ENCODE results near the genes HEATR5A and NPAS3.

DNA sequence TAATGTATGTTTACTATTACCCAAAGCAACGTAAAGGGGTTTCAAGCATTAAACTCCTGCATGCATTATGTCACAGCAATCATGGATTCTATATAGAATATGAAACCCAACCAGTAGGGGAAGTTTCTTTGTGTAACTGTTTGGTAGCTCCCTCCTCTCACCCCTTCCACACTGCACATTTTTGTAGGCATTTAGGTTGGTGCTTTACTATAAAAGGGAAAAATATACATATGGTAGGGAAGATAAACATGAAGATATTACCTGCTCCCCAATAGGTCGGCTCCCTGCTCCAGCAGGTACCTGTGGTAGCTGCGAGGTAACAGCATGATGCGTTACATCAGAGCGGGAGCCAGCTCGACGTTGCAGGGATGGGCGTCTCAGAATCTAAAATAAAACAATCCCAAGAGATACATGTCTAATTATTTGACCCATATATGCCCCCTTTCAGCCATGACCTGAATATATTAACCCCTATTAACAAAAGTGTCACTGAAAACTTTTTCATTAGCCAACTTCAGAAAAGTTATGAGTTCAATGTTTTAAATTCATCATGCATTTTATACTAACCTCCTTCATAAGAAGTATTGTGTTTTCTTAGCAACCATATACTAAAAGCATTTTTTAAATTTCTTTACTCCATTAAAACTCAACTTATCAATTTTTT lies 86.3 kb downstream of the HECTD1 start:
- RRBS, result no CpG with 5 or more reads among the region's 8 CpGs

GRCh38 chr14:31171713-31172330 lies 35.8 kb downstream of the HECTD1 start:
- RRBS, result no CpG with 5 or more reads among the region's 3 CpGs

GRCh38 chr14:31247454-31247904 lies 39.9 kb upstream of the HECTD1 start:
- RRBS, result no CpG with 5 or more reads among the region's 10 CpGs

DNA sequence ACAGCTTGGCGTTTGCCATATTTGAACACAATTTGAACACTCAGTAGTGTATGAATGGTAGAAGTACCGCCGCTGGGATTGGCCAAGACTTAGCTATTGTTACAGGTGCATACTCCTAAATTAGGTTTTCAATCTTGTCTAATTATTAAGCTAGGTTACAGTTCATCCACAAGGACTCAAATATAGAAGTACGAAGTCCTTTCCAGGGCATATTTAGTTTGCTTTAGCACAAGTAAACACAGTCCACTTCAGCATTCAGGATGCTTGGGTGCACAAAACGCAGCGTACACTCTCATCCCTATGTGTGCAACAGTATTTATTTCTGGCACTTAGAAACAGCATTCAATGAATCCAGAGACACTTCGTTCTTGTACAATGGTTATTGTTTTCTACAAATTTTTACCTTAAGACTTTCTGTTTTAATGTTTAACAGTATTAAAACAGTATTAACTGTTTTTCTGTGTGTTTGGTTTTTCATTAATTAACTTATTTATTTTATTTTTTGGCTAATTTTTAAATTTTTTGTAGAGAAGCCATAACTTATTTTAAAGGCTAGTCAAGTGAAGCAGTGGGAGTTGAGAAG lies 50.6 kb upstream of the HECTD1 start:
- RRBS, result no CpG with 5 or more reads among the region's 7 CpGs

DNA sequence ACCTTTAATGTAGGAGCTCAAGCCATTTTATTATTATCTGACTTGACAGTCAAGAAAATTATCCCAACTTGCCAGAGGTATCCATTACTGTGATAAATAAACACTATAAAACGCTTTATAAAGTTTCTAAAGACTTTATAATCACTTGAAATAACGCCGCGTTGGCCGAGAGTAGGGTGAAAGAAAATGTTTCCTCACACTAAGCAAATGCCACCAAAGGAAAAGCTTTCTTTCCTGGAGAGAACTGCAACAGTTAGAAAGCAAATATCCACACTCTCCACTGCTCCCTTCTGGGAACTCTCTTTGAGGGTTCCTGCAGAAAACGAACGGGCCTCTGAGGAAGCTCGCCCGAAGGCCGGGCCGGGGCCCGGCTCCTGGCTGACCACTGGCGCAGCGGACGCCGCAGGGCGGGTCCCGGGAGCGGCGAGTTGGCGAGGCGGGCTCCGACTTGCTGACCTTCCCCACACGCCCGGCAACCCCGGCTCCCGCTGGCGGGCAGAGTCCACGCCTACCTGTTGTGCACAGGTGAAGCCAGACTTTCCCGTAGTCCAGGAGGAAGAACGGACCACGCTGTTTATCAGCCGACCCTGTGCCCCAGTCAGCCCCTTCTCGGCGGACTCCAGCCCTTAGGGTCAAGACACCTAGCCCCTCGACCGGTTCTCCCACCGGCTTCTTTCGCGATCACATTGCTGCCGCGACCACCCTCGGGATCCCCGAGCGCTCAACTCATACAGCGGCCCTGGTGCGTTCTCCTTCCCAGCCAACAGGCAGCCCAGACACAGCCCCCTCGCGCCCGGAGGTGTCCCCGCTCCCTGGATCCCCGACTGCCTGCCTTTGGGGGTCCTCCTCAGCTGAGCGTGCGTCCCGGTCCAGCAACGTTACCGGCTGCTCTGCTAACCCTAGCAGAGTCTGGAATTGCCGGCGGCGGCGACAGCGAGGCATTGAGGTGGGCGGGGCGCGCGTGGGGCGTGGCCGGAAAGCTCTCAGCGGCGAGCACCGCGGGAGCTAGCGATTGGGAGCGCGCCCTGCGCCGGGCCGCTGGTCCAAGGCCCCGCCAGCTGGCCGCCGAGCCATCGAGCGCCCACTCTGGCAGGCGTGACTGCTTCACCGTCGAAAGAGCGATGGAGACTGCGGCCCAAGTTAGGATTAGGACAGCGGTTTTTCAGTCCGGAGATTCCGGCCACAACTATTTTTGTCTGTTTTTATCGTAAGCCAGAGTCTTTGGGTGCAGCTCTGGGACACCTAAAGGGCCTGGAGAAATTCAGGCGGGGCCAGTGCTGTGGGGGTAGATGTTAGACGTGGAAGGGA lies at the start of gene HEATR5A:
Gene HEATR5A (minus strand): TSS at position 911 of the 1,308 bp plus-strand sequence.
- RRBS, result 1% methylated on average over 40 of the region's 94 CpGs

- RRBS, result no CpG with 5 or more reads among the region's 2 CpGs
Measured at GRCh38 chr14:31724628-31725040, 163.4 kb downstream of the NUBPL start.

- RRBS, result no CpG with 5 or more reads among the region's 2 CpGs
Measured at GRCh38 chr14:31935275-31935583, 141.9 kb upstream of the ARHGAP5 start.

DNA sequence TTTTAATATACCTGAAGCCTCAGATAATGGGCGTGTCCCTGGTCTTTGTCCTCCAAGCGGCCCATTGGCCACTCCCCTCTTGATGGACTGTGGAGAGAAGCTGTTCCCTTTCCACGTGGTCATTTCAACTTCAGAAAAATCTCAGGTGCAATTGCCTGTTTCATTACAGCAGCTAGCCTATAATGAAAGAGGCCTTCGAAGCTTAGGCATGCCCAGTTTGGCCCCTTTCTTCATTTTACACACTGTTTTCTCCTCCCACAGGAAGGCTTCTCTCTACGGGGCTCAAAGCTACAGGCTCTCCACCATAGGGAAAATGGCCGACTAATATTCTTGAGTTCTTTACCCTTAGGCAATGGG lies 131.3 kb upstream of the ARHGAP5 start:
- RRBS, result no CpG with 5 or more reads among the region's 6 CpGs

DNA sequence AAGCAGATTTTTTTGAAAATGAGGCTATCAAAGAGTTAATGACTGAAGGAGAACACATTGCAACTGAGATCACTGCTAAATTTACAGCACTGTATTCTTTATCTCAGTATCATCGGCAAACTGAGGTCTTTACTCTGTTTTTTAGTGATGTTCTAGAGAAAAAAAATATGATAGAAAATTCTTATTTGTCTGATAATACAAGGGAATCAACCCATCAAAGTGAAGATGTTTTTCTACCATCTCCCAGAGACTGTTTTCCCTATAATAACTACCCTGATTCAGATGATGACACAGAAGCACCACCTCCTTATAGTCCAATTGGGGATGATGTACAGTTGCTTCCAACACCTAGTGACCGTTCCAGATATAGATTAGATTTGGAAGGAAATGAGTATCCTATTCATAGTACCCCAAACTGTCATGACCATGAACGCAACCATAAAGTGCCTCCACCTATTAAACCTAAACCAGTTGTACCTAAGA lies 16.3 kb downstream of the ARHGAP5 start:
- RRBS, result no CpG with 5 or more reads among the region's 3 CpGs

DNA sequence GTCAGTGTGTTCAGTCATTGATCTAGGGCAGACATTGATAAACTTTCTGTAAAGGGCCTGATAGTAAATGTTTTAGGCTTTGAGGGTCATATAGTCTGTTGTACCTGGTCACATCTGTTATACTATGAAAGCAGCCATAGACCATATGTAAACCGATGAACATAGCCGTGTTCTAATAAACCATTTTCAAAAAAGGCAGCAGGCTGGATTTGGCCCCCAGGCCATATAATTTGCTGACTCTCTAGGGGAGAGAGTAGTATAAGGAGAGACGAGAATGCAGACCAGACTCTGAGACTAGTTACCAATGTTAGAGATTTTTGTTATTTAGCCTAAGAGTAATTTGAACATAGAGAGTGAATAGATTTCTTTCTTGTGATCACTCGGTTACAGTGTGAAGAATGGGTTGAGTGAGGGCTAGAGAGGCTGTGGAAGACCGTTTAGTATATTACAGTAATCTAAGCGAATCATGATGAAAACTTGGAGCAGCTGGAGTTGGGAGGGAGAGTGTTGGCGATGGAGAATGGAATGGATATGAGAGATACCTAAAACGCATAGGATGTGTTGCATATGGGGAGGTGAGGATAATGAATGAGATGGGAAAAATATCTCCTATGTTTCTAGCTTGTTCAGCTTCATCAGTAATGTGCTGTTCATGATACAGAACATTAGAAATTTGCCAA lies 21.6 kb downstream of the ARHGAP5 start:
- RRBS, result no CpG with 5 or more reads among the region's 8 CpGs

DNA sequence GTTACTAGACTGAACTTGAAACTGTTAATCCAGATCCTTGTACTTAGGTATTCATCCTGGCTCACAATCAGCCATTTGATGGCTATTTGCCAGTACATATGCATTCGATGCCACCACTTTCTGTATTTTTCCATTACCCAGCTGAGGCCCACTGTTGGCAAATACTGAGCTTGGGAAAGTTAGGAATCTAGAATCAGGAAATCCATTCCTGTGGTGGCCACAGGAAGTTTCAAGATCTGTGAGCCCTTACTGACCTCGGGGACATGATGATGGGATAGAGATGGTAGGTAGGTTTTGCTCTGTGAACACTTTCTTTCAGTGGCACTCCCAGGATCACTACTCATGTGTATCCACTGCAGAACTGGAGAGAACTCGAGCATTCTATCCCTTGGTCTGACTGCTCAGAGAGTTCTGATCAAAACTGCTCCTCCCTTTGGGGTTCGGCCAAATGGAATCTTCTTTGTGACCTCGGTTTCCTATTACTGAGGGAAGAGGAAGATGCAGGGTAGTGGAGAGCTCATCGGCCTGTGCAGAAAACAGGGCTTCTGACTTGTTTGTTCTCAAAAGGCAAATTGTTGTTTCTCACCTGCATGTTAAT lies 17.3 kb upstream of the AKAP6 start:
- RRBS, result no CpG with 5 or more reads among the region's 6 CpGs

GRCh38 chr14:32473268-32474017 lies 144.3 kb downstream of the AKAP6 start:
- RRBS, result no CpG with 5 or more reads among the region's 6 CpGs

DNA sequence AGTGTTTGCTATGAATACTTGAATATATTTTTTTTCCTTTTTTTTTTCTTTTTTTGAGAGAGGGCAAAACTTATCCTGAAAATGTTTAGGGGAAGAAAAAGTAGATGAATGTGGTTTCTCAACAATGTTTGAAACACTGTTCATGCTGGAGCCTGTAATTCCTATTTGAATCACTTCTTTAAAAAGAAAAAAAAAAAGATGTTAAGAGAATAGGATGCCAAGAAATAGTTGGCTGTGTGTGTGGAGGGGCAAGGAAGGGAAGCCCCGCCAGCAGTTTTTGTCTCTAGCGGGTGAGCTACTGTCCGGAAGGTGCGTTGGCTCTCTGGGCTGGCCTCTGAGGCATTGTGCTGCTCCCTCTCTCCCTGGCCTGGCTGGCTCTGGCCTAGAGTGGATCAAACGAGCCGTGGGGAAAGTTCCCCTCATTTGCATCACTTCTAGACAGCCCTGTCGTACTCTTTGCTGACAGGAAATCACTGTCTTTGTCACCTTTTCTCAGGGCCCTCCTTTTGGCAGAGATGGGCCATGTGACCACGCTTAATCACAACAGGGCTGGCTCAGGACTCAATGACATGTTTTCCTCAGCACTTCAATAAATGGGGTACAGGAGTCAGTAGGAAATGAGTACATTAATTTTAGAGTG lies 236.2 kb upstream of the NPAS3 start:
- RRBS, result no CpG with 5 or more reads among the region's 8 CpGs

GRCh38 chr14:32933797-32934867 lies 4.5 kb upstream of the NPAS3 start:
- RRBS, result 99% methylated on average over 5 of the region's 84 CpGs

DNA sequence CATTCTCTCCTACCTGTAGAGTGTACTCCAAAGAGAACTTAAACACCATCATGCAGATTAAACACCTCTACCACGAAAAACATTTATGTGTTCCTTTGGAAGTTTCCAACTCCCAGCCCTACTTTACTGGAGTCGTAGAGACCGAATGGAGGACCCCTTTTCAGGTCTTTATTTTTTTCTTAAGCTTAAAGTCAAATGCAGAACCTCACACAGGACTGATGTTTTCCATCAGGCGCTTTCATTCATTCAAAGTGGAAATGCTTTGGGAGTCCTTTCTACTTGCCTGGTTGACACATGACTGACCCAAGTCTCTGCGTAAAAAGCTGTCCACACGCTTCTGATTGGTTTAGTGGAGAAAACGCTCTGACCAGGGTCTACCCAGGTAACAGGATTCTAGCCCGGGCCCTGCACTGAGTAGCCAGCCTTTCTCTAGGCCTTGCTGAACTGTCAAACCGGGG lies 1.1 kb upstream of the NPAS3 start:
- RRBS, result 66% methylated on average over 2 of the region's 9 CpGs

DNA sequence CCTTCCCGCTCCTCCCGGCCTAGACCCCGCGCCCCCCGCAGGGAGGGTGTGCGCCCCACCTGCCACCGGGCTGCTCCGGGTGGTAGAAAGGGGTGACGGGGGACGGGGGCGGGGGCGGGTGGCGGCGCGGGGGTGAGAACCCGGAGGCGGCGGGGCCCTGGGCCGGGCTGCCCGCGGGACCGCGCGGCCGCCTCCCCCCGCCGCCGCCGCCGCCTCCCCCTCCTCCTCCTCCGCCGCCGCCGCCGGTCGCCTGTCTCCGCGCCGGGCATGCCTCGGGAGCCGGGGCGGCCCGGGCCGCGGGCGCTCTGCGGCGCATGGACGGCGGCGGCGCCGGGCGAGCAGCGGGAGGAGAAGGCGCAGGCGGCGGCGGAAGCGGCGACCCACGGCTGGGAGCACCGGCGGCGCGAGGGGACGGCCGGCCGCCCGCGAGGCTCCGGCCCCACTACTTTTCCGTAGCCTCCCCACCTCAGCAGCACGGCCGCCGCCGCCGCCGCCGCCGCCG lies at the start of gene NPAS3:
Gene NPAS3 (plus strand): TSS at position 242 of the 502 bp plus-strand sequence.
- RRBS, result 28% methylated on average over 51 of the region's 82 CpGs

- RRBS, result no CpG with 5 or more reads among the region's 4 CpGs
Measured at GRCh38 chr14:33611392-33611846, 339.5 kb downstream of the EGLN3 start.

DNA sequence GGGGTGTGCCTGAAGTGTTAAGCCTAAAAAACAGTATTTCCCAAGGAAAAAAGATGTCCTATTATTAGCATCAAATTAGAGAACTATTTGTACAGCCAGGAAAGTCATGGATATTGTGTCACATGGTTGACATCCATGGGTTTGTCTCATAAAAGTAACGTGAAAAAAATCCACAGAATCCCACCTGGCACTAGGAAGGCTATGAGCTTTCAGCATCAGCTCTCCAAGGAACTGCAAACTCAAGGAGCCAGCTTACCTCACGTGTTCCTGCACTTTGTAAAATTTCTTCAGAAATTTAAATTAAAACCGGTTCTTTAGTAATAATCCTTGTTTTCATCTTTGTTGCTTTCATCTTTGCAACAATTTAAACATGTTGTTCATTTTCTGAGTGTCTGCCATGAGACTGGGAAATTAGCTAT lies 69.2 kb upstream of the EGLN3 start:
- RRBS, result no CpG with 5 or more reads among the region's 3 CpGs

GRCh38 chr14:34036416-34036907 lies 85.6 kb upstream of the EGLN3 start:
- RRBS, result no CpG with 5 or more reads among the region's 4 CpGs

GRCh38 chr14:34436957-34437361 lies 25.1 kb downstream of the SPTSSA start:
- RRBS, result no CpG with 5 or more reads among the region's 1 CpG